WTC11 (cell line): Measurements from ENCODE around the gene C3orf49.

DNA sequence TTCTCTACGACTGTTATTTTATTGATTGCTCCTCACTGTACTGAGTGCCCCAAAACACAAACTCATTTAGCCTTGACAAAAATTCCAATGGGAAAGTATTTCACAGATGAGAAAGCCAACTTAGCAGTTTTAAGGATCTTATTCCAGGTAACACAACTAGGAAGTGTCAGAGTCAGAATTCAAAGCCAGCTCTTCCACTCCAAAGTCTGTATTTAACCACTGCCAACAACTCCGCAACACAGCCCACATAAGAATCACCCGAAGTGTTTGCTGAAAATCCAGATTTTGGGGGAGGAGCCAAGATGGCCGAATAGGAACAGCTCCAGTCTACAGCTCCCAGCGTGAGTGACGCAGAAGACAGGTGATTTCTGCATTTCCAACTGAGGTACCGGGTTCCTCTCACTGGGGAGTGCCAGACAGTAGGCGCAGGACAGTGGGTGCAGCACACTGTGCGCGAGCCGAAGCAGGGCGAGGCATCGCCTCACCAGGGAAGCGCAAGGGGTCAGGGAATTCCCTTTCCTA is 7.5 kb upstream of the SNTN start:
- PRO-cap, result no peak

DNA sequence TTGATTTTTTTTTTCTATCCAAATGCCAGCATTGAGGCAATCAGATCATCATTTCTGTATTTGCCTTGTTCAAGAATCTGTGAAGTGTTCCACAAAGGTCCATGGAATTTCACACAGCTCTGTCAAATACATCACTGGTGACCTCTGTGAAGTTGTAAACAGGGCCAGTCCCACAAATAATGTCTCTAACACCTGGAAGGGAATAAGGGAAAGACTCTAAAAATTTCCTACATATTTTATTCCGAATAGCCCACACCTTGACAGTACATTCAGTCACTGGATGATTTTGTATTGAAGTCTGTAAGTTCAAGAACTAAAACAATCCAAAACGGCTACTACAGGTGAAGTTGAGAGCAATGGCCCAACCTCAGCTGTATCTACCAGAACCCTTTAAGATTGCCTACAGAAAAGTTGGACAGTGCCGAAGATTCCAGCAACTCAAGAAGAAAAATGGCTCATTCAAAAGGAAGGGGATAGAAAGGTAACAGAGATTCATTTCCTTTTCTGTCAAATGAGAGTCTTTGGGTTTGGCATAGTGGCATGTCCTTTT is at the start of gene C3orf49:
Gene C3orf49, plus strand, starts transcription at position 184 of the 550 bp plus-strand sequence.
- PRO-cap, result no peak

DNA sequence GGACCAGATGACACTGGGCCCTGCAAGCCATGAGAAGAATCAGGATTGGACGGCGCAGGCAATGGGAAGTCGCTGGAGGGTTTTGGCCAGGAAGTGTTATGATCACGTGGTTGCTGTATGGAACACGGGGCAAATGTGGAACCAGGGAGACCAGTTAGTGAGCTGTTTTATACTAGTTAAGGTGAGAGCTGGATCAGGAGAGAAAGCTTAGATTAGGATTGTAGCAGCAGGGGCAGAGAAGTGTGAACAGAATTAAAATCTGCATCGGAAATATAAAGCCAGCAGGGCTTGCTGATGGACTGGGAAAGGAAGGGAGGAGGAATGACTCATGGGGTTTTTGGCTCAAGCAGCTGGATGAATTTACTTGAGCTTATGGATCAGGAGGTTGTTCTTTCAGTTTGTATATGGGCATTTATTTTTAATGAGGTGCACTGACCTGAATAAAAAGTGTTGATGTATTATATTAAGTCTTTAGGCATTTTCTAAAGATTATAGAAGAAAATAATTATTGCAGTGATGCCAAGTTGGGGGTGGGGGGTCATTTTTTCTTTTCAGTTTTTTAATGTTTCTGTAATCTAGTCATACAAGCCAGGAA is 62.9 kb downstream of the PSMD6 start:
- PRO-cap, result no peak

- PRO-cap, result no peak
Measured at GRCh38 chr3:63979387-63980341, 43.6 kb downstream of the PSMD6 start.

DNA sequence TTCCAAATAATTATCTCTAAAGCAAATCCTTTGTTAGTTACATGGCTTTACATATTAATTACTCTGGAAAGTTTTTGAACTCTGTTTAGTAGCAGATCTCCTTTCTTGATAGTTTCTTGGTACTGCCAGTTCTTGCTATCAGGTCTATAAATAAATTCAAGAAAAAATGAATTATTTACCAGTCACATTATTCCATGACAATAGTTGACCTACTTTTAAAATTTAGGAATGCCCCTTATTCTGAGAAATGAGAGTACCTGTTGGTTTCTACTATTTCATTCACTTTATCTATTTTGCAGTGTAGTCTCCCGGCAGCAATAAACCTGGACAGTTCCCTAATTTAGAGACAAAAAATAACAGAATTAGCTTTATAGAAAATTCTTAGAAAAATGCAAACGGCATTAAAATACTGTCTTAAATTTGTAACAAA is 12.7 kb downstream of the PSMD6 start:
- PRO-cap, result no peak

DNA sequence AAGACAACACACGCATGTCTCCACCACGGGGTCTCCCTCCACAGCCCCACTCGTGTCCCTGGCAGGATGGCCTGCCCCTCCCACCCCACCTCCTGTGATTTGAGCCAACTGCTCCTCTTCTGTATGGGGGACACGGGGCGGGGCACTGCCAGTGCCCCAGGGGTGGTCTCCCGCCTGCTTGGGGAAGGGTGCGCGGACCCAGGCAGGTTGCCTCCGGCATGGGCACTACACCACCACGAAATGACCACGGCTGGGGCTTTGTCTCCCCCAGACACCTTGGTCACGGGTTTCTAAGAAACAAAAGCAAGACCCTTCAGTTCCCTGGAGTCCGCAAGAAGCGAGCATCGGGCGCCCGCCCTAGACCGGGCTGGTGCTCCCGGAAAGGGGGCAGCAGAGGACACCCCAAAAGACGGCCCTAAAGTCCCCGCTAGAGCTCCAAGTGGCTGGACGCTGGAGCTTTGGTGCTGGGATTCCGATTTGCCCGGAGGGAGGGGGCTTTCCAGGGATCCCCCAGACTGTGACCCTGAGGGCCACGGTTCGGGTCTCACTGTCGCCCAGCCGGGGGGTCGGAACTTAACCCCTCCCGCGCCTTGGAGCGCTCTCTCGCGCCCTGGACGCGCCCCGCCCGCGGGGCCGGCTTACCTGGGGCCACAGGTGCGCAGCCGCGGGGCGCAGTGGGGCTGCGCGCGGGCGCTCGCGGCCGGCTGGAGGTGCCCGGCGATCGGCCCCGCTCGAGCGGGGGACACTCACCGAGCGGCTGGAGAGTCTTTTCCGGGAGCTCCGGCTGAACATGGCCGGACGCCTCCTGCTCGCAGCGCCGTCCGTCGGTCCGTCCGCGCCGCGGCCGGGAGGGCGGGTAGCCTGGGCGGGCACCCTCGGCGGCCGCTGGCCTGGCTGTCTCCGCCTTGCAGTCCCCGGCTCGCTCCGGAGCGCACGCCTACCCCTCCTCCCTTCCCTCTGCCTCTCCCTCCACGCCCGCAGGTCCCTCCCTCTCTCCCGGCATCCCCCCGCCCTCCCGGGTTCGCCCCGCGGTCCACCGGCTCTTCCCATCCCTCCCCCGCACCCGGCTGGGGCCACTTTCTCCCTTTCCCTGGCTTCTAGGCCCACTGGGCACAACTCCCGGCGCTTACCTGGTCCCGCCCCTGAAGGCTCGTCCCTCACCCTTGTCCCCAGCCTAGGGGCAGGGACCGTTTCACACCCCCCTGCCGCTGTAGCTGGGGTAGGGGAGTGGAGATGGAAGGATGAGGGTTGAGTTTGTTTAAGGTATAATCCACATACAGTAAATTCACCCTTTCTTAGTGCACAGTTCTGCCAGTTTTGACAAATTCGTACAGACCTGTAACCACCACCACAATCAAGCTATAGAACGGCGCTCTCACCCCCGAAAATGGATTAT is 219.8 kb upstream of the PRICKLE2 start:
- PRO-cap, result bidirectional peak, plus-strand start at position 316 of the sequence, minus-strand start at position 241 of the sequence; bidirectional peak, plus-strand start at position 651 of the sequence, minus-strand start at position 604 of the sequence; bidirectional peak, plus-strand start at position 768 of the sequence, minus-strand start at position 759 of the sequence; bidirectional peak, plus-strand start at position 903 of the sequence, minus-strand start at position 899 of the sequence

- PRO-cap, result no peak
Measured at GRCh38 chr3:64563530-64564560, 124.0 kb downstream of the ADAMTS9 start.

DNA sequence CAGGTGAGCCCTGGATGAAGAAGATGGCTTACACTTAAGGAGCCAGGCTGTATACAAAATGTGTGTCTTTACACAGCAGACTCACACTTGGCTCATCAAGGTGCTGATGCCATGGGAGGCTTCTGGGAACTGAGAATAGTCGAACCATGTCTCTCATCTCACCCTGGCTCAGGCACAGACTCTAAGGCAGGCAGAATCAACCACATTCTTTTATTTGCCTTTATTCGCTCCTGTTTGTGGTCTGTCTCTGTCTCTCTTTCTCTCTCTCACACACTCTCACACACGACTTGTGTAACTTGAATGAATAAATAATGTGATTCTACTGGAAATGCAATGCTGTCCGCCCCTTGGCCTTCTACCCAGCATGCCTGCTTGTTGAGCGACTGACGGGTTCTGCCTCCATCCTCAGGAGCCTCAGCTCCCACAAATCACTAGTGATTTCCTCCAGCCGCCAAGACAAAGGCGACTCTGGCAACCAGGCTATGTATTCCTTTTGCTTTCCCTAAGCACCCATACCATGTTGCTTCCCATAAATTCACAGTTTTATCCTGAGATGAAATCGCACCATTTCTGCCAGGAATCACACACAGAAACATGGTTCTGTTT is 460.9 kb downstream of the MAGI1 start:
- PRO-cap, result no peak

- PRO-cap, result no peak
Measured at GRCh38 chr3:65884166-65884629, 154.5 kb downstream of the MAGI1 start.

GRCh38 chr3:65977528-65978457 is 60.9 kb downstream of the MAGI1 start:
- PRO-cap, result no peak

- PRO-cap, result bidirectional peak, plus-strand start at chr3:66039309, minus-strand start at chr3:66039313
Measured at GRCh38 chr3:66039152-66039501, 409 bp upstream of the MAGI1 start.

GRCh38 chr3:66060529-66060854 is 21.8 kb upstream of the MAGI1 start:
- PRO-cap, result no peak

GRCh38 chr3:66367067-66367883 is 133.5 kb downstream of the LRIG1 start:
- PRO-cap, result no peak

GRCh38 chr3:66379132-66379551 is 121.7 kb downstream of the LRIG1 start:
- PRO-cap, result no peak

GRCh38 chr3:66411372-66411810 is 89.4 kb downstream of the LRIG1 start:
- PRO-cap, result no peak

GRCh38 chr3:66441989-66442757 is 58.6 kb downstream of the LRIG1 start:
- PRO-cap, result bidirectional peak, plus-strand start at chr3:66442604, minus-strand start at chr3:66442243

GRCh38 chr3:66448833-66449088 is 52.1 kb downstream of the LRIG1 start:
- PRO-cap, result no peak

- PRO-cap, result no peak
Measured at GRCh38 chr3:66456638-66456947, 44.2 kb downstream of the LRIG1 start.

DNA sequence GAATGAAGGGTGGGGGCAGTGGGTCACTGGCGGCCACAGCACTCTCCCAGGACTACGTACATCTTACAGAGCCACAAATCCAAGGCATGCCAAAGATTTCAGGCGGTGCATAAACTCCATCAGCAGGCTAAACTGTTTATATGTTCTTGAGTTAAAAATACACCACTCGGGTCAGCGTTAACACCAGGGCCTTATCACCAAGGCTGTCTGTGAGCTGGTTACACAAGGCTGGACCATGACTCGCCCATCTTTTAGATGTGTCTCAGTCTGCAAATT is 15.6 kb downstream of the LRIG1 start:
- PRO-cap, result no peak

DNA sequence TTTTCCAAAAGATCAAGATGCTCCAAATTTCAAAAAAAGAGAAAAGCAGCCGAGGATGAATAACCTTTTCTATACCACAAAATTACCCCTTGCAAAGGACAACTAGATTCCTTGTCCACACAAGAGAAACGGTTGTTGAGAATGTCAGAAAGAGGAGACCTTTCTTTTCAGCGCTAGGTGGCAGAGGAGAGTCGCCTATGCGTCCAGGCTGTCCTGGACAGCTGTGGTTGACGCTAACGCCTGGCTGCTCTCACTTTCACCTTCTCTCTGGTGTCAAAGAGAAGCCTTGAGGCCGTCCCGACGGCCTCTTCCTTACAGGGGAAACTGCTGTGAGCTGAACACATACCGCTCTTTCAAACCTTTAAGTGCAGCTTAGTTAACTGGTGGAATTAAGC is 26.3 kb upstream of the KBTBD8 start:
- PRO-cap, result no peak